Cardiac ventricle fibroblast (primary cell): ENCODE data around the gene MND1.

DNA sequence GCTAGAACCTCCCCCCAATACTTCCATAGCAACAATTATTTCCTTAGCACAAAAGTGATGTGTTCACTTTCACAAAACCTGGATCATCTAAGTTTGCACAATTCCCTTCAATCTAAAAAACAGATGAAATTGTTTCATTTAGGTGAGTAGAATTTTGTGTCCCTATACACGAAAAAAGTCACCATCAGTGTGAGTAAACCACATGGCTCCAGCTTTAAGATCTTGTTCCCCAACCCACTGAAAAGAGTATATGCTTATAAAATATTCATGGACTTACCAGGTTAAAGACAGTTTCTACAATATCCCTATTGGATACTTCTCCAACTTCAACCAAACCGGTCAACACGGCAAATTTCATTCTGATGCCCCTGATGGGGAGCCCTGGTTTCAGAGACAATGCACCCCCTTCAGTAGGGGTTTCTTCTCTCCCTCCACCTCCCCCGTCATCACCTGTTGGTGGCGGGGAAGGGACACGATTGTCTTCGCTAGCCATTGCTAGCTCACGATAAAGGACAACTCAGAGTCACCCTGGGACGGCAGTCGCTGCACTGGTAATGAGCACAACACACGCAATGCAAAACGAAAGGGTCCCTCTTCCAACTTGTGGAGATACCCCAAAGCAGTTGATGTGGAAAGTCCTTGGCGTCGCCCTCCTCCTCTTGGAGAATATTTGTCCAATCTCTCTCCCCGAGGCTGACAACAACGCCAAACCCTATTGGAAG is 773 bp downstream of the LRBA start:
- RAMPAGE, long total RNA, result no peak

- RAMPAGE, long total RNA, result no peak
Measured at GRCh38 chr4:151176445-151176967, 77.1 kb downstream of the RPS3A start.

- RAMPAGE, long total RNA, result no peak
Measured at GRCh38 chr4:151199563-151200072, 77.3 kb upstream of the PRSS48 start.

- RAMPAGE, long total RNA, result no peak
Measured at GRCh38 chr4:151324631-151325399, 590 bp downstream of the SH3D19 start.

- RAMPAGE, long total RNA, result no peak
Measured at GRCh38 chr4:151686523-151686997, 74.2 kb downstream of the GATB start.

- RAMPAGE, long total RNA, result no peak
Measured at GRCh38 chr4:152010683-152011376, 250.0 kb upstream of the GATB start.

DNA sequence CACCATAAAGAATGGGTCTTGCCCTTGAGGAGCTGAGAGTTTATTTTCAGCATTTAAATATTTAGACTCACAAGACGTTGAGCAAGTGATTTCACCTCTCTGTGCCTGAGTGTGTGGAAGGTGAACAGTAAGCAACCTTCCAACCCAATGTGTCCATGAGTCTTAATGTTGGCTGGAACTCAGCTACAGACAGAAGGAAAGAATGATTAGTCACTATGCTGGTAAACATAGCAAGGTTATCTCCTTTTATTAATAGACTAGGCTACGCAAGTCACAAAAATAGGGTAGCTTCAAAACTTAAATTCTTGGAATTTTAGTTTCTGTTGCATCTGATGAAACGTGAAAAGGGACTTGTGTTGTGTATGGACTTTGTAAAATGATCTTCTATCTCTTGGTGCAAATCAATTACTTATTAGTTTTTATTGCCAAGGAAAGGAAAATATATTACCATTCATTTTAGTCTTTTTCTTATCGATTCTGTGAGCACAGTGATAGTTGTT is 277.5 kb upstream of the GATB start:
- RAMPAGE, long total RNA, result no peak

GRCh38 chr4:152258491-152259358 is 277.2 kb downstream of the FBXW7 start:
- RAMPAGE, long total RNA, result no peak

GRCh38 chr4:152663068-152663907 is 16.5 kb downstream of the TMEM154 start:
- RAMPAGE, long total RNA, result no peak

- RAMPAGE, long total RNA, result no peak
Measured at GRCh38 chr4:152995906-152996657, 60.0 kb downstream of the FHDC1 start.

- RAMPAGE, long total RNA, result no peak
Measured at GRCh38 chr4:153005790-153006632, 69.9 kb downstream of the FHDC1 start.

DNA sequence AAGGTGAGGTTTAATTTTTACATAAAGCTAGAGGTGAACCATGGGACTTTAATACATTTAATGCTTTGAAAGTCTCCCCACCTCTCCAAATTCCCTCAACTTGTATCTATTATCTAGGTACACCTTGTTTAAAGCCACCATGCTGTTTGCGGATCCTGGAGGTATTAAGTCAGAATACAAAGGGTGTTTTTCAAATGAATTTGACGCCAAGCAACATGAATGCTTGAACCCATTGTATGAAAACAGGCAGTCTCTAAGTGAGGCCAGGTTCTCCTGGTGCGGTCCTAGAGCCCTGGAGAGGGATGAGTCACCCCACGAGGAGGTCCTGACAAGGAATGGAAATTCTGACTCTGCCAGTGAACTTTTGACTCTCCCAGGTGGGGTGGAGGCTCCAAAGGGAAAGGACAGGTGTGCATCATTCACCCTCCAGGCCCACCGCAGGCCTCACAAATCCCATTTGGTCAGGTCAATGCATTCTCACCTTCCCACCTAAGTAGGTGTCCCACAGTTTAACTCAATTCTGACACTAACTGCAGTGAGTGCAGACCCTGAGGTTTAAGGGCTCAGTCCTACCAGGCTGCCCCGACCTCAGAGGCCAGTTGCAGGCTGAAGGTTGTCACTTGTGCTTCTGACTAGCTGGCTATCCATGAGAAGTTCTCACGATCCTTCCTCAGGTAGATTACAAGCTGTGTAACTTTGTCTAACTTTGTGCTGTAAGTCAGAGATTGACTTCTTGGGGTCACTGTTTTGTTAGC is 1.6 kb downstream of the TRIM2 start:
- RAMPAGE, long total RNA, result no peak

GRCh38 chr4:153222977-153223549 is 18.8 kb downstream of the TRIM2 start:
- RAMPAGE, long total RNA, result no peak

GRCh38 chr4:153344028-153344823 is at the start of gene MND1:
MND1 (plus strand) TSS chr4:153344688.
- RAMPAGE, long total RNA, result no peak

GRCh38 chr4:153467689-153468245 is 1.6 kb downstream of the TMEM131L start:
- RAMPAGE, long total RNA, result no peak

DNA sequence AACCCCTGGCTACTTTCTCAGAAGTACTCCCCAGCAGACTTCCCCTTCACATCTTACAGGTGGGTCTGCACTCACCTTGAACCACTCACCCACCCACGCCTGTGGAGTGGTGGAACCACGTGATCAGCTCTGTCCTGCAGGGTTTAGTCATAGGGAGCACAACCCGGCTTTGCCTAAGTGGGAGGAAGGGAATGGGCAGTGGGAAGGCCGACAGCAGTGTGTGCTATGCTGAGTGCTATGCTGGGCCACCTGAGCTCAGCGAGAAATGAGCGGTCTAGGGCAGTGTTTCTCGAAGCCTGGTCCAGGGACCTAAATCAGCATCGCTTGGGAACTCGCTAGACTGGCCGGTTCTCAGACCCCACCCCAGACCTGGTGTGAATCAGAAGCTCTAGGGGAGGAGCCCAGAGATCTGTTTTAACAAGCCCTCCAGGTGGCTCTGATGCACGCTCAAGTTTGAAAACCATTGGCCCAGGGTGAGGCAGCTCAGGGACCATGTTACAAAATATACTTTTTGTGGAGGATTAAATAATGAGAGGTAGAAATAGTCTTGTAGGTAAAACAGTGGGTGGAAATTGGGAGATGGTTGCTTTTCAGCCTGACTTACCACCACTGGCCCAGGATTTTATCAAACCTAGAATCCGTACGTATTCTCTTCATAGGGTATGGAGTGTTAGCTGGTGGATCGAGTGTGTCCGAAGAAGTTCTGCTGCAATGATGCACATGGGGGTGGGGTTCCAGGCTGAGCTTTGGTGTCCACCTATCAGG is 20.7 kb downstream of the TMEM131L start:
- RAMPAGE, long total RNA, result no peak

GRCh38 chr4:153489066-153489499 is 22.9 kb downstream of the TMEM131L start:
- RAMPAGE, long total RNA, result no peak

GRCh38 chr4:153529570-153530011 is 63.4 kb downstream of the TMEM131L start:
- RAMPAGE, long total RNA, result no peak

DNA sequence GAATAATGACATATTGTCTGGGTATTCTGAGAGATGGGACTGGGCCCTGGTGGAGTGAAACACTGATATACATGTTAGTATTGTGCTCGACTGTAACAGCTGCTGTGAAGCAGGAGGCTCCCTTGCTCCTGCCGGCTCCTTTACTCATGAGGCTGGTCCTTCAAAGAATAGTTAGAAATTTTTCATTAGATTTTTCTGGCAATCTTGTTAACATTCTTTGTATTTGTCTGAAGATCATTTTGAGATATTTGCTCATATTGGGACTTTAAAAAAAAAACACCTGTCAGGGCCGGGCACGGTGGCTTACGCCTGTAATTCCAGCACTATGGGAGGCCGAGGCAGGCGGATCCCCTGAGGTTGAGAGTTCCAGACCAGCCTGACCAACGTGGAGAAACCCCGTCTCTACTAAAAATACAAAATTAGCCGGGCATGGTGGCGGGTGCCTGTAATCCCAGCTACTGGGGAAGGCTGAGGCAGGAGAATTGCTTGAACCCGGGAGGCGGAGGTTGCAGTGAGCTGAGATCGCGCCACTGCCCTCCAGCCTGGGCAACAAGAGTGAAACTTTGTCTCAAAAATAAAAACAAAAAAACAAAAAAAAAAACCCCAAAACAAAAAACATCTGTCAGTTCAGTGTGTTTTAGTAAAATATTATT is 73.5 kb downstream of the TMEM131L start:
- RAMPAGE, long total RNA, result no peak

- RAMPAGE, long total RNA, result no peak
Measured at GRCh38 chr4:153564441-153565400, 98.6 kb downstream of the TMEM131L start.